Upper lobe of left lung (tissue), 5 donors: Measurements from ENCODE around the genes PARP11 and GALNT8.

- PRO-cap, 2 experiments, result peak in 1 of 2 experiments; most common minus-strand start chr12:3078325 (in 1)
- RAMPAGE, long total RNA, 4 experiments, result no peak in any of the 4 experiments
These were observed 827 bp downstream of the TSPAN9 start for GRCh38 chr12:3077777-3078634.

- PRO-cap, 2 experiments, result no peak in any of the 2 experiments
- RAMPAGE, long total RNA, 4 experiments, result no peak in any of the 4 experiments
These were observed 14.7 kb downstream of the TSPAN9 start for GRCh38 chr12:3091755-3092376.

DNA sequence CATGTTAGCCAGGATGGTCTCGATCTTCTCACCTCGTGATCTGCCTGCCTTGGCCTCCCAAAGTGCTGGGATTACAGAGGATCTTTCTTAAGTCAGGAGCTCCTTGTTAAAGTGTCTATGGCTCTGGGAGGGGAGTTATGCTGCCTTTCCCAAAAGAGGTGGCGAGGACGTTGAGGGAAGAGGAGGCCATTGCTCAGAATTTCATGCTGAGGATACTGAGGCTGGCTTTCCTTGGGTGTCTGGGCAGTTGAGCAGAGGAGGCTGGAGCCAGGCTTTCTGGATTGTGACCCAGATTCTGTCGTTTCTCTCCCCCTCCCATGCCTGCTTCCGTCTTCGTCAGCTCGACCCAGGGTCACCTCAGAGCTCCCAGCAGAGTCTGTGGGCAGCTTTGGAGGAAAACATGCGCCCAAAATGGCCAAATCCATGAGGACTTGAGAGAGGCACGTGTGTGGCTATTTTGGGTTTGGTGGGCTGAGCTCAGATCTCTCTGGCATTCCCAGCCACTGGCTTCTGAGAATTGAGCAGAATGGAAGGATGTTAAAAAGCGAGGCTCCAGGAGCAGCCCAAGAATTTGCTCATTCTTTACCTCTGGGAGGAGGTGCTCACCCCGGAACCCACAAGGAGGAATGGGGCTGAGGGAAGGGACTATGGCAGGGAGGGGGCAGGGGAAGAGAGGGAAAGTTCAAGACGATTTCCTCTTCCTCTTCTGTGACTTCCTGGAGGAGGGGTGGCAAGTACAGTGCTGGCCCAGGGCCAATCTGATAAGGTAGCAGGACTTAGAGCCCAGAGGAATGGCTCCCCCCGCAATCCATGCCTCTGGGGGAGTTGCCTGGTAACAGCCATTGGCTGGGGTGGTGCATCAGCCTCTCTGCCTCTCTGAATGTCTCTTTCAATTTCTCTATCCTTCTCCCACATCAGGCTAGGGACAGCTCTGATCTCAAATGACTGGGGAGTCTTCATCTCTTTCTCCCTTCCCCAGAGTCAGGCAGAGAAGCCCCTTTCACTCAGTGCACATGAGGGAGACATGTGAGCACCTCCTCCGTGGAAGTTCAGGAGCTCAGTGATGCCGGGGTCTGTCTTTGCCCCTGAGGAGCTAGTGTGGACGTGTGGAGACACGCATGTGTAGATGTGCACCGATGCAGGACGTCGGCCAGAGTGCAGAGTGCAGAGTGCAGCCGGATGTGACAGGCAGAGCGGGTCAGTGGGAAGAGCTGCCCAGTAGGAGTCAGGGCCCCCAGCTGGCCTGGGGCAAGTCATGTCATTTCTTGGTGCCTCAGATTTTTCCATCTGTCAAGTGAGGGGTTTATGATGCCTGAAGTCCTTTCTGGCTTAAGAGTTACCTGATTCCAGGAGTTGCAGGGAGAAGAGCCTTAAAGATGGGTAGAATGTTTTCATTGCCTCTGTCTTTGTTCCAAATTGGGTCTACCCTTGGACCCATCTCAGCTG, 20.2 kb downstream of the TSPAN9 start:
- PRO-cap, 2 experiments, result no peak in any of the 2 experiments
- RAMPAGE, long total RNA, 4 experiments, result start-site peak on the plus strand in 1 of 4 experiments, centred at position 1,098 of the sequence, 9 reads per replicate

GRCh38 chr12:3133103-3133311, 55.8 kb downstream of the TSPAN9 start:
- PRO-cap, 2 experiments, result no peak in any of the 2 experiments
- RAMPAGE, long total RNA, 4 experiments, result no peak in any of the 4 experiments

DNA sequence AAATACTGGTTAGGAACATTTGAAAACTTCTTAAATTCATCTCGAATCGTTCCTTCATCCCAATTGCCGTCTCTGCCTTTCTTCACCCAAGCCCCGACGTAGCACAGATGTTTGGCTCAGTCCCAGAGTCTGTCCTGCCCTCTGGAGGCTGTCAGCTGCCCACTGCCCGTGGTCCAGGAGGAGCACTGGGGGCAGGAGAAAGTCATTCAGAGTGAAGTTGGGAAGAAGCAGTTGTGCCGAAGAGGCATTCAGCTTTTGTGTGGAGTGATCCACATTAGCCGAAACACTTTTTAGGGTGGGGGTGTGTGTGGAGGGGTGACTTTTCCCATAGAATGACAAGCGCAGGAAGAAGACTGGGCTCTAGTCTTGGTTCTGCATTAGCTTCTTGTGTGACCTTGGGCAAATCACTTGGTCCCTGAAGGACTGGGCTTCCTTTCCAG, 125.0 kb downstream of the TSPAN9 start:
- PRO-cap, 2 experiments, result no peak in any of the 2 experiments
- RAMPAGE, long total RNA, 4 experiments, result no peak in any of the 4 experiments

GRCh38 chr12:3230790-3231195, 153.6 kb downstream of the TSPAN9 start:
- PRO-cap, 2 experiments, result no peak in any of the 2 experiments
- RAMPAGE, long total RNA, 4 experiments, result no peak in any of the 4 experiments

DNA sequence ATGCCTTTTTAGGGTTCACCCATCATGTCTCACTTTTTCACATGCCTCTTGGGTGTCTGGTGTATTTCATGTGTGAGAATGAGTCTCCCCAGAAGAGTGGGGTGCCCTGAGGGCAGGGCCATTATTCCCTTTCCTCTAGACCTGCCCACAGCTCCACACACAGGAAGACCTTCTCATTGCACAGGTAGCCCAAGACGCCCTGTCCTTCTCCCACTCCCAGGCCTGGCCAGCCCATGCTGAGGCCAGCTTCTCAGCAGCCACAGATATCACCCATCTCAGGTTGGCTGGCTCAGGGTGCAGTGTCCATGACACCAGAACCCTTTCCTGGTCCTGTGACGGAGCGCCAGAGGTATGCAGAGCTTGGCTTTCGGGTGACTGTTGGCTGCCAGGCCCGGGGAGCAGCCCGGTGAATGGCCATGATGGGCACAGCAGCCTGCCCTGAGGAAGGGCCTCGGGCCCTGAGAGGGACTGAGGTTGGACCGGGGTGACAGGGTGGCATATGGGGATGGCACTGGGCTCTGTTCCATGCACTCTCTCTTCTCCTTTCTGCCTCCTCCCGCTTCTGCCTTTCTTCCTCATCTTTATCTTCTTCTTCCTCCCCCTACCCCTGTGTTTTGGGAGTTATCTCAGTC, 173.4 kb downstream of the TSPAN9 start:
- PRO-cap, 2 experiments, result no peak in any of the 2 experiments
- RAMPAGE, long total RNA, 4 experiments, result no peak in any of the 4 experiments

- PRO-cap, 2 experiments, result no peak in any of the 2 experiments
- RAMPAGE, long total RNA, 4 experiments, result no peak in any of the 4 experiments
These were observed 185.1 kb downstream of the TSPAN9 start for GRCh38 chr12:3262231-3262815.

GRCh38 chr12:3264797-3265237, 187.6 kb downstream of the TSPAN9 start:
- PRO-cap, 2 experiments, result no peak in any of the 2 experiments
- RAMPAGE, long total RNA, 4 experiments, result no peak in any of the 4 experiments

DNA sequence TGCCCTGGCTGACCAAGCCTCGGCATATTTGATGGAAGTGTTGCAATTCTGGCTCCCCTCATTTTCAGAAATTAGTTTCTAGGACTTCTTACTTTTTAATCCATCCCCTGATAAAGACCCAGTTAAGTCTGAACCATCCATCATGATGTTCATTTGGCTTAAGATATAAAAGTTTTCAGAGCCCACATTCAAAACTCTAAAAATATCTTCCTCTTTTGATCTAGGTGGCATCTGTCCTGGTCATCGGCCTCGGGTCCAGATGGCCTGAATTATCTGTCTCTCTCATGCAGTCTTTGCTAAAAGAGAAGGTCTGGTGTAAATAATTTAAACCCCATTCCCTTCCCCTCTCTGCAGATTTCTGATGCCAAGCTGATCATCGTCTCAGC, 173.2 kb upstream of the PRMT8 start:
- PRO-cap, 2 experiments, result no peak in any of the 2 experiments
- RAMPAGE, long total RNA, 4 experiments, result no peak in any of the 4 experiments

DNA sequence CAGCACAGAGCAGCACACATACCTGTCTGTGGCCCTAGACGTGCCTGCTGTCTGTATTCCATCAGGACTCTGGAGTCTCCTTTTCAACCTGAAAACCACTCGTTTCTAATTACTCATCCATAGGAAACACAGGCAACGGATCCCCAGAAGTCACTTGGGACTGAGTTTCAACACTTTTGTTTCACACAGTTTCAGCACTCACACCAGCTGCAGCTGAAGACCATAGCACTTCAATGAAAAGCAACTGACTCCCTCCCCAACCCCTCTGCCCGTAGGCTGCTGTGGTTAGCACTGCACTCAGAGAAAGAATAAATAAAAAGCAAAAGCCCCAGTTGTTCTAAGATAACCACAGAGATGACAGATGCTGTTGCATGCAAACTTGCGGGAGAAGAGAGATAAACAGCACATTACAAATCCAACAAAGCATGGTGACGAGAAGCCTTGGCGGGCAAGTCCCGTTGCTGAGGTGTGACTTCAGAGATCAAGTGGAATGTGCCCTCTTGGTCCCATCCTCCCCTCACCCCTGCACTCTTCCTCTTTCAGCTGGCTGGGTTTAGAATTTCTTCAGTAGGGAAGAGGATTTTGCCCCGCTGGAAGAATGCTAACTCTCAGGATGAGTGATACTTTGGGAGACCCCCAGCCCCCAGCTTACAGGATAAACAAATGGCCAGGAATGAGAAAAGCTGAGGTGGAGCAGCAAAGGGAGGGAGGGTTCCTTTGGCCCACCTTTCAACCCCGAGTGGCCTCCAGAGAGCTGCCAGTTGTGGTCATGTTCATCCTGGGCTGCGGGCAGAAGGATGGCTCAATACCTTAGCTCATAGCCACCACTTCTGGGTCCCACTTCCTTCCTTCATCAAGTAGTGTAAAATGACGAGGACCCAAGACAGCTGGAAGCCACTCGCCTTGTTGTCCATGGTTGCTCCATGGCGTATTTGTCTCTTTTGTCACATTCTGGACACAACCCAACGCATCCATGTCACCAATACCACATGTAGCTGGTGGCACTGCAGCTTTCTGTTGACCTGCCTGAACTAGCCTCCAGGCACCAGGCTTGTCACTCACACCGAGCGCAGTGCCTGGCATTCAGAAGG, 24.5 kb downstream of the CRACR2A start:
- PRO-cap, 2 experiments, result no peak in any of the 2 experiments
- RAMPAGE, long total RNA, 4 experiments, result no peak in any of the 4 experiments

DNA sequence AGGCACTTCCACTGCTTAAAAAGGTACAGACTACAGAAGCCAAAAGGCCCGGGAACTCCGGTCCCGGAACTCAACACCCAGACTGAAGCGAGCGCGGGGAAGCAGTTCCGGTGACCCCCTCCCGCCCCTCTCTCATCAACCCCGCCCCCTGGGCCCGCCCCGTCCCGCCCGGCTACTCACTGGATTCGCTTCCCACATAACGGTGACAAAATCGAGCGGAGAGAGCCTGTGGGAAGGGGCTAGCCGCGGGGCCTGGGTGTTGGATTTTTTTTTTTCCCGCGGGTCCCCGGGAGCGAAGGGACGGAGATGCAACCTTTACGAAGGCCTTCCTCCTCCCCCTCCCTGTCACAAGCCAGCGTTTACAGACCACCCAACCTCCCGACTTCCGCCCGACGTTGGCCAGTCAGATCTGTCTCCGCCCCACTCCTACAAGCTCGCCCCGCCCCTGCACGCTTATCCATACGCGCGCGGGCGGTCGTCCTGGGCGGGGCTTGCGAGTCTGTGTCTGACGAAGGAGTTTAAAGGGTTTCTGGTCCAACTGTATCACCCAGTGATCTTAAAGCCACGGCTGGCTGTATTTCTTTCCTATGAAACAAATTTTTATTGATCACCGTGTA, at the start of gene PARP11:
Gene PARP11 (minus strand): TSS at position 368 of the 617 bp plus-strand sequence.
- PRO-cap, 2 experiments, result peak in 2 of 2 experiments; most common plus-strand start position 205 of the sequence (in 2); most common minus-strand start position 84 of the sequence (in 2)
- RAMPAGE, long total RNA, 4 experiments, result start-site peak on the minus strand in 4 of 4 experiments, centred at positions 84 to 389 of the sequence, 8 to 157 reads per replicate

DNA sequence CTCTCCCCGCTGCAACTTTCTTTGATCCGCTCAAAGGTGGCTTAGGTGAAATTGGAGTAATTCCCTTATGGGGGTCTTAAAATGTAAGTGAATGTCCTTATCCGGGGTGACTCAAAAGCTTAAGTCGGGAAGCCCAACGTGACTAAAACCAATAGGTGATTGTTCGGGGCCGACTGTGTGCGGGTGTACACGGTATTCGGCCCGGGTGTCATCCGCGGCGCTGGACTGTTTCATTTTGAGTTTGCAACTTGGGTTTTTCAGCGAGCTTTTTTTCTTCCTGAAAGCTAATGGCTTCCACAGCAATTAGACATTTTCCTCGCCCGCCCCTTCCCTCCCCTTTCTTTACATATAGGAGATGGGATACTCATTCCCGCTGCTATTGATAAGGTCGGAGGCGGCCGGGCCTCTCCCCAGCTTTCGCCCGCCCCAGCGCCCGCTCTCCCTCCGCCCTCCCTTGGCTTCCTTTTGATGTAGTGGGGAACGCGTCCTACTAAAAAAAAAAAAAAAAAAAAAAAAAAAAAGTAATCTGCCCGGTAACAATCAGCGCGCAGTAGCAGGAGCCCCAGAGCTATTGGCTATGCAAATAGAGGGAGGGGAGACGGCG, 1.9 kb upstream of the CCND2 start:
- PRO-cap, 2 experiments, result peak in 2 of 2 experiments; most common minus-strand start position 440 of the sequence (in 1)
- RAMPAGE, long total RNA, 4 experiments, result no peak in any of the 4 experiments

- PRO-cap, 2 experiments, result no peak in any of the 2 experiments
- RAMPAGE, long total RNA, 4 experiments, result no peak in any of the 4 experiments
These were observed 653 bp upstream of the CCND2 start for GRCh38 chr12:4272985-4273233.

- PRO-cap, 2 experiments, result no peak in any of the 2 experiments
- RAMPAGE, long total RNA, 4 experiments, result no peak in any of the 4 experiments
These were observed 2.5 kb downstream of the CCND2 start for GRCh38 chr12:4275967-4276518.

DNA sequence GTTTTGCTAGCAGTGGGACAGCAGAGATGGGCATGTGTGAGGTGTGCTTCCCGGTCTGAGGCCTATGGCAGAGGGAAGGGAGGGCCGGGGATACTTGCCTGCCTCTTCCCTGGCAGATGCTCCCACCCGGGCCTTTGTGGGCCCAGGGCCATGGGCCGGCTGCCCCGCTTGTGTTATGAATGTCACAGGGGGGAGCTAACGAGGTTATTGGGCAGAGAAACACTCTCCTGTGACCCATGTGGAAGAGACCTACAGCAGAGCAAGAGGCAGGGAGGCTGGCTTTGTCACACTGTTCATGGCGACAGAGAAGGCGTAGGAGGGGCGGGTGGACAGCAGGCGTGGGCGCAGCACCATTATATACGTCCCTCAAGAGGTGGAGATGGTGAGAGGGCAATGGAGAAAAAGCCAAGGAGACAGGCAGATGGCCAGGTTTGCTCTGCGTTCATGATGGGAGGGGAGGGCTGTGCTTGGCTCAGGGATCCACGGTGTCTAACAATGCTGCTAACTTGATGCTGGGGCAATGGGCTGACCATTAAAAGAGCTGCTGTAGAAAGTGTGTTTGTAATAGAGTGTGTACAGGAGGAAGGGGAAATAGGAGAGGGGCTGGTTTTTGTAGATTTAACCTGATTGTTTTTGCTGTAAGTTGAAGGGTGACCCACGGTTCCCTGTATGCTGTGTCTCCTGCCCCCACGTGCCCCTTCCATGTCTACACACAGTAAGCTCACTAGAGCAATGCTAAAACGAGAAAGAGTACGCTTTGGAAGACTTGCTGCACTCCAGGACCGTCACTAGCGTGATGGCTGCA, 13.4 kb downstream of the CCND2 start:
- PRO-cap, 2 experiments, result no peak in any of the 2 experiments
- RAMPAGE, long total RNA, 4 experiments, result no peak in any of the 4 experiments

DNA sequence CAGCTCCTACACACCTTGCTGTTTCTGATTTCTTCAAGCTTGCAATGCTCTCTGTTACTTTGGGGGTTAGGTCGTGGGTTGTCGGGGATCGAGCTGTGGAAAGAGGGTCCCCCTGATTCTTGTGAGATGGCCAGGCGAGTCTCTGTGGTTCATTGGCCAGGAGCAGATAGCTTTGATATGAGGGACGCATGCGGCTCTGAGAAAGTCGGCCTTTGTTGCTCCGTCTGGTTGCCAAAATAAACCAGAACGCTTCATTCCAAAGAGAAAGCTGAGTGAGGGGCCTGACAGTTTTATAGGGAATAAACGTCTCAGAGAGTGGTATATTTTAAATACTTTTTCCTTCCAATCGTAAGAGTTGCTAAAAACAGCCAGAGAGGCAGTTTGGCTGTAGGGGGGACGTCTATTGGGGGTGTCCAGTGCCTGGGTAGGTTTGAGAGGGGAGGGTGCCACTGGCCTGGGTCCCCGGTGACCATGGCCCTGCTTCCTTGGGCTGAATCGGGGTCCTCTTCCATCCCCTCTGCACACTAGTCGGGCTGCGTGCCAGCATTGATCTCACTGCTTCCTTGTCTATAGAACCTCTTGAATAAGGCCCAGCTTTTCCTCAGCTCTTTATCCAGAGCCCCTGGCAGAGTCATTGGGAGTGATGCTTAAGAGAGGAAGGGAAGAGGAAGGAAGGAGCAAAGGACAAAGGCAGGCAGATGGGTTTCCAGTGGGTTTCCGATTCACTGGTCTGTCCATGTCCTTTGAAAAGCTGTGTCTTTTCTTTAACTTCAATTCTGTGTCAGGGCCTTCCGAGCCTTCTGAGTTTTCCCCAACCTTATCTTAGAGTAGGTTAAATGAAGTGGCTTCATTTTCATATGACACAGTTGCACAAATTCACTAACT, 19.1 kb downstream of the CCND2 start:
- PRO-cap, 2 experiments, result no peak in any of the 2 experiments
- RAMPAGE, long total RNA, 4 experiments, result no peak in any of the 4 experiments

GRCh38 chr12:4572680-4573084, 10.7 kb downstream of the DYRK4 start:
- PRO-cap, 2 experiments, result no peak in any of the 2 experiments
- RAMPAGE, long total RNA, 4 experiments, result no peak in any of the 4 experiments

GRCh38 chr12:4720359-4721027, at the start of gene GALNT8:
Gene GALNT8, plus strand, starts transcription at chr12:4720400.
- PRO-cap, 2 experiments, result no peak in any of the 2 experiments
- RAMPAGE, long total RNA, 4 experiments, result no peak in any of the 4 experiments

DNA sequence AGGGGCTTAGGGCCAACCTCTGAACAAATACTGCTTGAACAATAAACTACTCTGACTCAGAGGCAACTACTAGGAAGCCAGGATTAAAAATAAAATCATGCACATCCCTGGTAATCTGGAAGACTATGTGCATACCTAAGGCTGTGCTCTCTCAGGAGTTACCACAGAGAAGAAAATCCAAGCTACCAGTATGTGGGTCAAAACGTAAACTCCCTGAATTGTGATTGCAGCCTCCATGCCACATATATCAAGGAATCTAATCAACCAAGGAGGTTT, 16.0 kb downstream of the GALNT8 start:
- PRO-cap, 2 experiments, result no peak in any of the 2 experiments
- RAMPAGE, long total RNA, 4 experiments, result no peak in any of the 4 experiments